Tibial nerve (tissue), 3 donors: ENCODE data around the gene CRADD.

DNA sequence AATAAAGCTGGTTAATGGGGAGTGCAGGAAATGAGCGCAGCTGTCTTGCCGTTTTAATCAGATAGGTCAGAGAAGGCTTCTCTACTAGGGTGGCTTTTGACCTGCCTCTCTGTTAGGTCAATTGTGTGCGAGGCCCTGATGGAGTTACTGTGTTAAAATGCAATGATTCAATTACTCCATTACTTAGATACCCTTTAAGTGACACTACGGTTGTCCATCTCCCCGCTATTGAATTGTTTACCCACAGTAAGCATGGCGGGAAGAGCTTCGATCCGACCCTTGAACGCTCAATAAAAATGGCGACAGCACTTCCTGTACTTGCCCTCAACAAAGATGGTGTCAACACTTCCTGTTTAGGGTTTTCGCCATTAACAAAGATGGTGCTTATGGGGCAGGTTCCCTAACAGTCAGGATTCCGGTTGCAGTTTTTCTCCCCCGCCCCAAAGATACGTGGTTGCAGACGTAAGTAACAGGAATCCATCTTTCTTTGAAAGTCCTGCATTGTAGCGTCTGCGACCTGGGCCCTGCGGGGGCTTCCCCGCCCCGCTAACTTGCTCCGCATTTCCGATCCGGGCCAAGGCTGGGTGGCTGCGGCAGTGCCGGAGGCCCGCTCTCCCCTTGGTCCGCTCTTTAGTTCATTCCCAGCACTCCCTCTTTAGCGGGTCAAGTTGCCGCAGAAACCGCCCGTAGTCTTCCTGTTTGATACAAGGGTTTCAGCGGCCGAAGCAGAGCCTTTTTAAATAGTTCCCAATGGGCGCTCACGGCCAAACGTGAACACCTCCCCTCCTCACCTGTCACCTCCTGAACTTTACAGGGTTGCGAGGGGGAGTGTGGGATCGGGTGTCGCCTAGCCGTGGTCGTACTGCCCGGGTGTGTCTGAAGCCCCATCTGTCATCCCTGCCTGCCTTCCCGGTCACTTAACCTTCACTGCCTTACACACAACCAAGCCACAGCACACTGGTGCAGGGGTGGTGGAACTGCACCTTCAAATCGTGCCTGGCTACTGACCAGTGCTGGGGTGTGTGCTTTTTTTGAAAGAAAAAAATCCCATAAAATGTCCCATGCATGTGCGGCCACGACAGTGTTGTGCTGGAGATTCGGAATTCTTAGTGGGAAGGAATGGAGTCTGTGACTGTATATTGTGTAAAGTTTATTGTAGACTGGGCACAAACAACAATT, at the start of gene CRADD:
CRADD (plus strand) TSS at position 365 of the 1,179 bp plus-strand sequence.
- PRO-cap = bidirectional peak, plus-strand start at position 561 of the sequence, minus-strand start at position 292 of the sequence; unidirectional peak, minus-strand start at position 919 of the sequence
- RAMPAGE, long total RNA, 3 experiments = start-site peak on the plus strand in 3 of 3 experiments, centred at positions 368 to 402 of the sequence, 33 to 73 reads per replicate

DNA sequence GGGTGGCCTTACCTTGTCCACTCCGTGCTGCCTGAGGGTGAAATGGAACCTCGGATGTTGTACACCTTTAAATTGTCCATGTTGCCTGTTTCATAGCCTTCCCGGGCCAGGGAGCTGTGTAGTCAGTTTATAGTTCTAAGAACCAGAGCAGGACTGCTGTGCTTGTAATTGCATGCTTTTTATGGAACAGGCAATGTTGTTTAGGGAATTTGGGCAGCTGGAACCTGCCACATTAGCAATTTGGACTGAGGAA, 60.4 kb downstream of the CRADD start:
- PRO-cap = no peak
- RAMPAGE, long total RNA, 3 experiments = no peak in any of the 3 experiments

GRCh38 chr12:93823531-93824084, 146.4 kb downstream of the CRADD start:
- PRO-cap = no peak
- RAMPAGE, long total RNA, 3 experiments = no peak in any of the 3 experiments

DNA sequence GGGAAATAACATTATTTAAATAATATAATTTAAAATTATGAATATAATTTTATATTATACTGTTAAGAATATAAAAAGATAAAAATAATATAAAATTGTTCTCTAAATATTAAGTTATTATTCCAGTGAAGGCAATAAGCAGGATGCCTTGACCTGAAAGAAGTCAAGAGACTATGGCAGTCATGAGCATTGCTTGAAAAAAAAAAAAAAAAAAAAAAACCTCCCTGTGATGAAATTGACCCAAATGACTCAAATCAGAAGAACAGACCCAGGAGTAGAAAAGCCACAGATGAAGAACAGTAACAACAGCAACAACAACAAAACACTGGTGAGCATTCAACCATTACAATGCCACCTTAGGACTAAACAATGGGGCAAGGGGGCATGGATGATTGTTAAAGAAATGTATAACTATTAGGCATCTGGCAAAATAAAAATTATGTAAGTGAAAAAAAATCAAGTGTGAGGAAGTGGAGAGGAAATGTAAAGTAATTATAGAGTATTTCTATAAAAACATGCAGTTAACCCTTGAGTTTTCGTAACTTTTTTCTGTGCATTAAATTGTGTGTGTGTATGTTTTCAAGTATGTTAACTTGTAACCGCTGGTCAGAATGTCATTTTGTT, 170.2 kb downstream of the CRADD start:
- PRO-cap = no peak
- RAMPAGE, long total RNA, 3 experiments = no peak in any of the 3 experiments

DNA sequence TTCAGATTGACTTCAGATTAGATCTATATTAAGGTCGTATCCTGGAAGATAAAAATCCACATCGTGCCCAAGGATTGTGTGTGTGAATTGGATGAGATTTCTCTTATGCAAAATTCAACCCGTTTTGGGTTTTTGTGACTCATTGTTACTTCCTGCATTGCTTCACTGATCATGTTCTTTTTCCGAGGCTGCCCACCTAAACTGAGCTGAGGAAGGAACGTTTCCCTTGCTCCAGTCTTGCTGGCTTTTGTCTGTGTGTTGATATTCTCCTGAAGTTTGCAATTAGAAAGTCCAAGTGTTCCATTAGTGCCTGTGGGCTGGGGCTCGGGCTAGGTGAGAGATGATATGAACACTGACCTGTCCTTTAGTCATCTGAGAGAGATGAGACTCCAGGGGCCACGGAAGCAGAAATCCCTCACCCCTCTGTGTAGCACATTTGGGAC, 27.7 kb downstream of the PLXNC1 start:
- PRO-cap = no peak
- RAMPAGE, long total RNA, 3 experiments = no peak in any of the 3 experiments

GRCh38 chr12:94270753-94271045, 122.3 kb downstream of the PLXNC1 start:
- PRO-cap = no peak
- RAMPAGE, long total RNA, 3 experiments = no peak in any of the 3 experiments

GRCh38 chr12:94615001-94615807, 35.2 kb downstream of the TMCC3 start:
- PRO-cap = no peak
- RAMPAGE, long total RNA, 3 experiments = no peak in any of the 3 experiments

GRCh38 chr12:94618904-94619353, 31.4 kb downstream of the TMCC3 start:
- PRO-cap = no peak
- RAMPAGE, long total RNA, 3 experiments = no peak in any of the 3 experiments

DNA sequence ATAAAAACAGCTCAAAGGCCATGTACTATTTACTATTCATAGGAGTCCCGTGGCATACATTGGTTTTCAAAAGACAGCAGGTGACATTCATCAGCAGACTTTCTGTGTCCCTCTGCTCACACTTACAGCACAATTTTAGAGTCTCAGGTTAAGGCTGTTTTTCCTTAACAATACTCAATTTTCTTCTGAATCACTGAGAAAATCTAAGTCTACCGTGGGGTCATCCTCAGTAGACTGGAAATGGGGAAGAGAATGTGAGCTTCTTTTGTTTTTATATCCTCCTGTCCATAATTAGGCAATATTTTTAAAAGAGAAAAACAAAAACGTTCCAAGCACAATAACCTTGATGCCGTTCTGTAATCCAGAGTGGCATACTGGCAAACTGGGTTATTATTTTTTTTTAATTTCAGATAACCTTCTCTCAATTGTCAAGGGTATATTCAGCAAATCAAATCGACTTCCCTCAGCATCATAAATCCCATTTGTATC, 23.3 kb upstream of the TMCC3 start:
- PRO-cap = no peak
- RAMPAGE, long total RNA, 3 experiments = no peak in any of the 3 experiments

DNA sequence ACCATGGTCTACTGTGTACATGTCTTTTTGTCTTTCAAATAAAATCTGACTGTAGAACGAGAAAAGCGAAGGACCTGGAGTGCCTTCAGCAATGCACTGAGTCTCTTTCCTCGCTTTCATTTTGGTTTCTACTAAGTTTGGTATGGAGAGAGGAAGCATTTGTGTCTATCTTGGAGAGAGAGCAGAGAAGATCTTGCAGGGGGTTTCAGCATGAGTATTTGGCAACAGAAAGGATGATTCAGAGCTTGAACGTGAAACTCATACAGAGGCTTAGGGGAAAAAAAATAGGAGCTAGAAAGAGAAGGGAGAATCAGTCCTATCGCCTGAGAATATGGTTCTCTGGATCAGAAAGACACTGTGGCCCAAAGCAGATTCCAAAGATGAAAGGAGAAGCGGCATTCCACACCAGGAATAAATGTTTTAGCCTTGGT, 38.9 kb upstream of the TMCC3 start:
- PRO-cap = no peak
- RAMPAGE, long total RNA, 3 experiments = no peak in any of the 3 experiments

- PRO-cap = no peak
- RAMPAGE, long total RNA, 3 experiments = no peak in any of the 3 experiments
Observed at GRCh38 chr12:94713089-94713641, 62.8 kb upstream of the TMCC3 start.

DNA sequence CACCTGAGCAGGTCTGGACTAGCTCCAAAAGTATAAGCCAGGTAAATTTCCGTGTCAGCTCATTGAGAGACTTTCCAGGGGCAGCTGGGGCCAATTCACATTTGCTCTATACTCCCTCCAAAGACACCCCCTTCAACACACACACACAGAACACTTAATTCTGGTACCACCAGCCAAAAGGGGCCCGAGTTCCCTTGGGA, 131.4 kb downstream of the NDUFA12 start:
- PRO-cap = no peak
- RAMPAGE, long total RNA, 3 experiments = no peak in any of the 3 experiments

- PRO-cap = no peak
- RAMPAGE, long total RNA, 3 experiments = no peak in any of the 3 experiments
Observed at GRCh38 chr12:95103258-95103685, 29.9 kb upstream of the NR2C1 start.

GRCh38 chr12:95380841-95381514, 93.0 kb upstream of the METAP2 start:
- PRO-cap = no peak
- RAMPAGE, long total RNA, 3 experiments = no peak in any of the 3 experiments

DNA sequence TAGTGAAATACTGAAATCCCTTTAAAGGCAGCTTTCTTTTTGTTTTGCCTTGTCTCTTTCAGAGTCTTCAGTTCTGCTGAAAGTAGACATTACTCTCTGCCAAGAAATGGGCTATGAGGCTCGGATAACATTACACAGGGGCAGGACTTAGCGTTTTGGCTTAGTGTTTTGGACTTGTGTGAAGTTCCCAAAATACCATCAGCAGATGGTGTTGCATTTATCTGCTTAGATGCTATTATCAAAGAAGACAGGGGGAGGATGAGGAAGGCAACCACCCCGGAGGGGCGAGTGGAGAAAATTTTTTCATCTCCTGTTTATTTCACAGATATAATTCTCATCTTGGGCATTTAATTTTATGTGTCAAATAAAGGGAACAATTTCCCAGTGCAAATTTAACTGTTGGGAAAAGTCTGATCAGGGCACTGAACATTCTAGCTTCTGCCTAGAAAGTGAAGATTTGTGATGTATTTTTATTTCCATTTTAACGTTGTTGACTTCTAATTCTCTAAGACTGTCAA, 88.2 kb upstream of the METAP2 start:
- PRO-cap = no peak
- RAMPAGE, long total RNA, 3 experiments = no peak in any of the 3 experiments

- PRO-cap = no peak
- RAMPAGE, long total RNA, 3 experiments = no peak in any of the 3 experiments
Observed at GRCh38 chr12:95608270-95609243, 57.3 kb upstream of the USP44 start.

- PRO-cap = no peak
- RAMPAGE, long total RNA, 3 experiments = no peak in any of the 3 experiments
Observed at GRCh38 chr12:95658179-95659069, 107.1 kb upstream of the USP44 start.

- PRO-cap = no peak
- RAMPAGE, long total RNA, 3 experiments = no peak in any of the 3 experiments
Observed at GRCh38 chr12:95772032-95772573, 18.5 kb downstream of the NTN4 start.

DNA sequence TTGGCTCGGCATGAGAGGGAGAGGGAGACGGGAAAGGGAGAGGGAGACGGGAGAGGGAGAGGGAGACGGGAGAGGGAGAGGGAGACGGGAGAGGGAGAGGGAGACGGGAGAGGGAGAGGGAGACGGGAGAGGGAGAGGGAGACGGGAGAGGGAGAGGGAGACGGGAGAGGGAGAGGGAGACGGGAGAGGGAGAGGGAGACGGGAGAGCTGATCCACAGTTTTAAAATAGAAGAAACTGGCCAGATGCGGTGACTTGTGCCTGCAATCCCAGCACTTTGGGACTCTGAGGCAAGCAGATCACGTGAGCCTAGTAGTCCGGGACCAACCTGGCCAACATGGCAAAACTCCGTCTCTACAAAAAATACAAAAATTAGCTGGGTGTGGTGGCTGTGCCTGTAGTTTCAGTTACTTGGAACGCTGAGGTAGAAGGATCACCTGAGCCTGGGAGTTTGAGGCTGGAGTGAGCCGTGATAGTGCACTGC, 16.4 kb upstream of the SNRPF start:
- PRO-cap = no peak
- RAMPAGE, long total RNA, 3 experiments = no peak in any of the 3 experiments

DNA sequence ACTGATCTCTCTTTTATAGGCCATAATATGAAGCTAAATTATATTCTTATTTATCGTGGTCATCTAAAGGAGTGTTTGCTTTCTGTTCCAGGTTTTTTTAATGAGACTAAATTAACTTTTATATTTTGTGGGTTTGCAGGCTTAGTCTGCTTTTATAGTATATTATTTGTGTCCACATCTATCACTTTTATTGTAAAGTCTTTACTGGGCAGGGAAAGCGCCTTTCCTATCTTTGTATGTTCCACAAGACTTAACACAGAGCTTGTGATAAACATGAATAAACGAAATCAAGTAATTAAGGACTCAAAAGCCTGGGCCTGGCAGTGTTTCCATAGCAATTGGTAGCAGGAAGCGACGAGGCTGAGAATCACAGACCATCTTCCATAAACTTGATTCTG, 484 bp downstream of the CCDC38 start:
- PRO-cap = no peak
- RAMPAGE, long total RNA, 3 experiments = no peak in any of the 3 experiments